Vein endothelial cell (primary cell): ENCODE measurements around a stretch of chr17.

DNA sequence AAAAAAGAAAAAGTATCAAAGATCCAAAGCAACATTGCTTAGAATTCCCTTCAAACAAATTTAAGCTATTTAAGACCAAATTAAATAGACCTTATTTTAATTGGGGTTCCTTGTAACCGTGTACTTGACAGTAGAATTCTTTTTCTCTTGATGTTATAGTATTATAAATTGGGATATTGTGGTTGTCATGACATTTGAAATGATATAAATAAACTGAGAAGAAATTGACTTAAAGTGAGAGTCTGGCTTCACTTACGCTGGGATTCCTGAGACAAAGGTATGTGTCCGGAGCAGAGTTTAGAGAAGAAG, 8.2 kb downstream of the COPS3 start:
- CAGE, long polyA plus RNA: no peak

- CAGE, long polyA plus RNA: no peak
These were observed 502 bp downstream of the NT5M start for GRCh38 chr17:17303450-17304300.

DNA sequence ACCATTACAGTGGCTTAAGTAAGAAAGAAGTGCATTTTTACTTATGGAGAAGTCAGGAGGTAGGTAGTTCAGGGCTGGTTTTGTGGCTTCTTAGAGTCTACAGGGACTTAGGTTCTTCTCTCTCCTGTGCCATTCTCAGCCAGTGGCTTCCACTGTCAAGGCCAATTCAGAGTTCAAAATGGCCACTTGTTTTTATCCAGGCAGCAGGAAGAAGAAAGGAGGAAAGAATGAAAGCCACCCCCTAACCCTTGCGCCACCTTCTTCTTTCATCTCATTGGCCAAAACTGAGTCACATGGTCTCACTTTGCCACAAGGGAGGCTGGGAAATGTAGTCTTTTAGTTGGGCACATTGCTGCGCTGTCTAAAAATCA, 60.8 kb upstream of the MED9 start:
- CAGE, long polyA plus RNA: no peak

DNA sequence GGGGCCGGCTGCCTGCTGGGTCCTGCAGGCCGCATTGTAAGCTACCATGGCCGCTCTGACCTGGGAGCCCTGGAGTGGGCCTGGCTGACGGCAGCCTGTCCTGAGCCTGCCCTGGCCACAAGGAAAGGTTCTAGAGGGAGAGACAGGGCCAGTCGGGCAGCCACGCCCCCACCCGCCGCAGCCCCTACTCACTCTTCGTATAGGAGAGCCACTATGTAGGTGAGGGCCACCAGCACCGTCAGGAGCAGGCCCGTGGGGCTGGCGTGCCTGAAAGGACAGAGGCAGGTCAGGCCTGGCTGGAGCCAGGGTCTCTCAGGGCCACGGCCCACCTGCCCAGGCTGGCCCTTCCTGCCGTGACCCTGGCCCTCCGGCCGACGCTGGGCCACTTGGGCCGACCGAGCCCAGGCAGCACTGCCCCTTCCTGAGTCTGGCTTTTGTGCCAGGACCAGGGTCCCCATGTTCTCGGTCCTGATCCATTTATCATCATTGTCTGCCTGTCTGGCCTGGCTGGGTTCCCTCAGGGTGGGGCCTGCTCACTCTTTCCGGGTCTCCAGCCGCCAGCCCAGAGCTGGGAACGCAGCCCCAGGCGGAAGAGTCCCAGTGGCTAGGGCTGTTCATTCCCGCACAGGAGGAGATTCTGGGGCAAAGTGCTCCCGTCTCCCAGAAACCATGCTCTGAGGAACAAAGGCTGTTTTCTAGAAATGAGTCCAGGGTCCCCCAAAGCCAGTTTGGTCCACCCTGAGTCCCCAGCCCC, 10.0 kb upstream of the RASD1 start:
- CAGE, long polyA plus RNA: no peak

DNA sequence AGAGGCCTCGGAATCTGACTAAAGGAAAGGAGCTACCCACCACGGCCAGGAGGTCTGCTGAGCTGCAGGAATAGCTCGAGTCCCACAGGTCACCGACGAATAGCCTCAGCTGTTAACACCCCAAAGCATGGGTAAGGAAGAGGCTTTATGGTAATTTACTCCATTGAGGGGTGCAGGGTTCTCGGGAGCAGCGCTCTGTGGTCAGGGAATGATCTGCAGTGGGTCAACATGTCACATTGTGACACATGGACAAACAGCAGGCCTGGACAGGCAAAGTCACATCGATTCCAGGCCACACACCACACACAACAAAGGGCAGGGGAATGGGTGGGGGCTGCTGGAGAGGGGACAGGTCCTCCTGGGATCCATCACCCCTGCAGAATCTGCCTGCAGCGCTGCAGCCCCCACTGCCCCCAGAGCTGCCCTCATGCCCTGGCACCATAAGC, 9.3 kb downstream of the PEMT start:
- CAGE, long polyA plus RNA: no peak

- CAGE, long polyA plus RNA: no peak
These were observed 1.5 kb downstream of the RAI1 start for GRCh38 chr17:17682676-17683311.

DNA sequence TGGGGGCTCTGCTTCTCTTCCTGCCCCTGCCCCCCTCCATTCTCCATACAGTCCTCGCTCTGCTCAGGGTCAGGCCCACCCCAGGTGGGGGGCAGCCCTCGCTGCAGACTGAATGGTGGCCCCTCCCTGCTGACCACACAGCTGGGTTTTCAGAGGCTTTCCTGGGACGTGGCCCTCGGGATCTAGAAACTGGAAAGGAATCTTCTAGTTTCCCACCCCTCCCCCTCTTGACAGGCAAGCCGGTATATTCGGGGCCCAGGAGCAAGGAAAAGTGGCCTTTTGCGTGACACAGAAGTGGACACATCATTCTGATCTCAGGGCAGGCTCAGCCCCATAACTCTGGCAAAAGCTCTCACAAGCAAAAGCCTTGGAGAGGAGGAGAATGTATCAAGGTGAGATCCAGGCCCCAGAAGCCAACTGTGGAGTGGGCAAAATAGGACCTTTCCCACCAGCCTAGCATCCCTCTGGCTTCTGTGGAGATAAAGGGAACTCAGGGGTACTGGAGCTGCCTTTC, 2.1 kb downstream of the RAI1 start:
- CAGE, long polyA plus RNA: no peak

GRCh38 chr17:17684778-17685823, 3.8 kb downstream of the RAI1 start:
- CAGE, long polyA plus RNA: no peak

GRCh38 chr17:17693037-17694235, 12.2 kb downstream of the RAI1 start:
- CAGE, long polyA plus RNA: no peak

DNA sequence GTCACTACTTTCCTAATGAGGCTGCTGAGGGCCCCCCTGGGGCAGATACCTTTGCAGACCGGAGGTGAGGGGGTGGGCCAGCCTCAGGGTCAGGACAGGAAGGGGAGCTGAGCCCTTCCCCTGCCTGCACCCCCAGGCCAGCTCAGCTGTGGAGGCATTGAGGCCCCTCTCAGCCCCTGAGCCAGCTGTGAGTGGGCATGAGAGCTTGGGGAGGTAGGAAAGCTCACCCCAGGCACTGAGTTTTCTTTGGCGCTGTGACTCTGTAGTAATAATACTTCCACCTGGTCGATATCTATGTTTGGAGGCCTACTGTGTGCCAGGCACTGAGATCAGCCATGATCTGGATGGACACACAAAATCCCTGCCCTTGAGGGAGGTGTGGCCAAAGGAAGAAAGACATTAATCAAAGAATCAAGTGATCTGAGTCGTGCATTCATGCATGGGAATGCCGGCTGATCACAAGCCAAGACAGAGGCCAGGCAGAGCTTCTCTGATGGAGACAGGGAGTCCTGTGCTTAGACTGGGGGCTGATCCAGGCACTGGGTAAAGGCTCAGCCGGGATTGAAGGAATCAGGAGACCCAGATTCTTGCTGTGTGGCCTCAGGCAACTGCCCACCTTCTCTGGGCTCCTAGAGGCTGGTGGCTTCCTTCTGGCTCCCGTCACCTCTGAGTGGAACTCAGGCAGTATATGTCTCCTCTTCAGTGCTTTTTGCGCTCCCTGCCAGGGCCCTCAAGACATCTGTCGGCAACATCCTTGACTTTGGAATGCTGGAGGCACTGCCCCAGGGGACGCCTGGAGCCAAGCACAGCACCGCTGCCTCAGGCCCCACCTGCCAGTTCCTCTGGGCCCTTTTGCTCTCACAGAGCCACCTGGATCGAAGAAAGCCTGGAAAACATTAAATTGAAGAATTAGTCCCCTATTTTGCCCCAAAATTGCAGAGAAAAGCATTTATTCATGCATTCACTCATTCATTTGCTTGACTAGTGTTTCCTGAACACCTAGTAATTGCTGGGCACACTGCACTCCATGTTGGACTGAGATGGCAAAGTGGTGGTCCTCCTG, 17.6 kb downstream of the RAI1 start:
- CAGE, long polyA plus RNA: no peak

- CAGE, long polyA plus RNA: no peak
These were observed 73.9 kb downstream of the RAI1 start for GRCh38 chr17:17755053-17755743.

GRCh38 chr17:17784066-17785109, 52.4 kb downstream of the SREBF1 start:
- CAGE, long polyA plus RNA: no peak

DNA sequence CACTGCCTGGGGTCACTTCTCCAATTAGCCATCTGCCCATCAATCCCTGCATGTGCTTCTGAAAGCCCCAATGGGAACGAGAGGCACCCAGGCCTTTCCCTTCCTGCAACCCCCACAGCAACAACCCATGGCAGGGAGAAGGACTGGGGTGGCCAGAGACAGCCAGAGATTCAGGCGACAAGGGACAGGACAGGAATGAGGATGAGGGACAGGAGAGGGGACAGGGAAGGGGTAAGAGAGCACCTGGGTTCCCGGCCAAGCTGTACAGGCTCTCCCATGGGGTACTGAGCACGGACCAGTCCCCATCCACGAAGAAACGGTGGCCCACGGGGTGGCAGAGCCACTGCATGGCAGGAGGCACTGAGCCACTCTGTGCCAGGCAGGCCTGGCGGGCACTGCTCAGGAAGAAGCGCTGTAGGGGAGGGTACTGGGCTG, 21.2 kb downstream of the SREBF1 start:
- CAGE, long polyA plus RNA: no peak

DNA sequence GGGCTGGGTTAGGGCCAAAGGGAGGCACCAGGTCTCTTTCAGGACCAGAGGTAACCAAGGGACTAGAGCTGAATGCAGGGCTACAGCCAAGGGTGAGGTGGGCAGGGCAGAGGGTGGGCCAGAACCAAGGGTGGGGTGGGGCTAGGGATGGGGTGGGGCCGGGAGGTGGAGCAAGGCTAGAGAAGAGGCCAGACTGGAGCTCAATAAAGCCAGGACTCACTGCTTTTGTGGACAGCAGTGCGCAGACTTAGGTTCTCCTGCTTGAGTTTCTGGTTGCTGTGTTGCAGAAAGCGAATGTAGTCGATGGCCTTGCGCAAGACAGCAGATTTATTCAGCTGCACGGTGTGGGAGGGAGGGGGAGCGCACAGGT, 18.8 kb downstream of the SREBF1 start:
- CAGE, long polyA plus RNA: no peak

- CAGE, long polyA plus RNA: no peak
These were observed 6.0 kb downstream of the SREBF1 start for GRCh38 chr17:17830477-17831523.

DNA sequence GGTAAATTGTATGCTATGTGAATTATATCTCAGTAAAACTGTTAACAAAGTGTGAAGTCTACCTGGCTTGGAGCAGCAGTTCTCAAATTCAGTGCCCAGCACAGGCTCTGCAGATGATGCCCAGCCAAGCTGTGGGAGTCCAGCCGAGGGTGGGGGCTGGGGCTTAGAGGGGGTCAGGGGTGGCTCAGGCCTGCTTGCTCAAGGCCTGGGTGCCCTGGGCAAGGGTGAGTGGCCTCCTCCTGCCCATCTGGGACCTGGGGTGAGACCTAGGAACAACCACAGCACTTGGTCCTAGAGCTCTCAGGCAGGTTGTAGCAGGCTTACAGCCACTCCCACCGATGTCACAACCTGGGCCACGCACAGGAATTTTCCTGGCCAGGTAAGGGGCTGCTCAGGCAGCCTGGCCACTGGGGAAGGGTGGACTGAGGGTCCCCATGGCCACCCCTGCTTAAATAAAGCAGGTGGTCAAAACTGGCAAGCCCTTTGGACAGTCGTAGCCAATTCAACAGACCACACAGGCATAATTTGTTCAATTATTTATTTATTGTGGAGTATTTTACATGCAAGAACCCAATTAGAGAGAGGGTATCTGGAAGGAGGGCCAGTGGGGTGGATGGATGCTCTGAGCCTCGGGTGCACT, 6.3 kb upstream of the SREBF1 start:
- CAGE, long polyA plus RNA: no peak

- CAGE, long polyA plus RNA: no peak
These were observed 40.2 kb upstream of the SREBF1 start for GRCh38 chr17:17876879-17877477.

GRCh38 chr17:17958479-17958887, 13.7 kb downstream of the TOM1L2 start:
- CAGE, long polyA plus RNA: no peak

DNA sequence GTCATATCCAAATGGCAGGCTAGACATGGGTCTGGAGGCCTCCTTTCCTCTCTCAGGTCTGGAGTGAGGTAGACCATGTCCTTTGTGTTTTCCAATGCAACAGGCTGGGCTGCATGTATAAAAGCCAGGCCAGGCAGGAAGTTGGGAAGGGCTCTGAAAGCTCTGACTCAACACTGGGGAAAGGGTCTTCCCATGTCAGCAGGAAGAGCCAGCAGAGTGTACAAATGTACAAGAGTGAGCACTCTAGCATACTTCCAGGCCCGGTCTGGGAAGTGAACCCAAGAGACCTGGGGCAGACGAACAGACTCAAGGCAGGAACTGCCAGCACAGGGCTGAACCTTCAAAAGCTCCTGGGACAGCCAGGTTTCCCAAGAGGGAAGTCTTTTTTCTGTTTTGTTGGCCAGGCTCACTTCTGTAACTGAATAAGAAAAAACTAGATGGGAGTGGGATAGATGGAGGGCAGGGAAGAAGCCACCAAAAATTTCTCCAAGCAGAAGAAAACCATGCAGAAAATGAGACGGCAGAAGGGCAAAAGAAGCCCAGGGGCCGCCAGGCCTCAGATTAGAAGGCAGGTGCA, 6.9 kb downstream of the ATPAF2 start:
- CAGE, long polyA plus RNA: no peak

GRCh38 chr17:18257828-18258469, 589 bp downstream of the FLII start:
- CAGE, long polyA plus RNA: no peak